ENCODE data around the gene TMIGD2.

DNA sequence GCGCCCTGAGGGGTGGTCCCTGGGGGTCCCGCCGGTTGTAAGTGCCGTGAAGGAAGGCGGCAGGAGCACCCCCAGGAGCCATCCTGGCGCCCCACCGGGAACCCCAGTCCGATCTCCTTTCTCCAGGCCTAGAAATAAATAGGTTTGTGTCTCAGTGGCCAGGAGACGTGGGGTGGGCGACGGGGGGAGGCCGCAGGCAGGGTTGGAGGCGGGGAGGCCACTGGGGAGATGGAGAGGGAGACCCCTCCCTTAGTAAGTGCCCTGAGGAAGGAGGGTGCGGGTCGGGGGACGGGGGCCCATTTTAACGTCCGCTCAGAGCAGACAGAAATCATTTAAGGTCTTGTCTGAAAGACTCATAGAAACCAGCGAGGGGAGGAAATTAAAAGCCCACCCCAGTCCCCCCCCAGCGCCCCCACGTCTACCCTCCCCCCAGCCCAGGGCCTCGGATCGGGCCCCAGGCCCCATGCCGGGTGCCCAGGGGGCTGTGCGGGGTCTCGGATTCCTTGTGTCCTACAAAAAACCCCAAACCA is 19.7 kb downstream of the ZBTB7A start:
- PRO-cap, result no peak

DNA sequence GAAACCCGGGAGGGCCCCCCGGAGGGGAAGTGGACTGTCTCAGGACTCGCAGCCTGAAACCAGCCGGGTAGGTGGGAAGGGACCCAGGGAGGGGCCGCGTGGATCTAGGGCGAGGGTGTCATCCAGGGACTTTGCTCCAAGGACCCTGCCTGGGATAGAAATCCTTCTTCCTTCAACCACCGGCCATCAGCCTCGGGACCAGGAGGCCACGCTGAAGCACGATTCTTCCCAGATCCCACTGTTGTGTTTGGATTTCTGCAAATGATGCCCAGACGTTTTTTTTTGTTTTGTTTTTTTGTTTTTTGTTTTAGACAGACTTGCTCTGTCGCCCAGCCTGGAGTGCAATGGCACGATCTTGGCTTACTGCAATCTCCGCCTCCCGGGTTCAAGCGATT is 1.7 kb upstream of the ZBTB7A start:
- PRO-cap, result no peak

DNA sequence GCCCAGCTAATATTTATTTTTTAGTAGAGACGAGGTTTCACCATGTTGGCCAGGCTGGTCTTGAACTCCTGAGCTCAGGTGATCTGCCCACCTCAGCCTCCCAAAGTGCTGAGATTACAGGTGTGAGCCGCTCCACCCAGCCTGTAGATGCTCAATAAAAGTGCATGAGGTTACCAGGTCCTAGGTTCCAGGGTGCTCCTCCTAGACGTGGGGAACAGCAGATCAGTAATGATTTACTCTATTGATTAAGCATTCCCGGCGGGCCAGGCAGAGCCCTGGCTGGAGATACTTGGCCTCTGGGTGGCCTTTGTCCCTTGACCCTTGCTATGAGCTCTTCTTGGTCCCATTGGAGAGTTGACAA is 4.4 kb downstream of the CREB3L3 start:
- PRO-cap, result no peak

DNA sequence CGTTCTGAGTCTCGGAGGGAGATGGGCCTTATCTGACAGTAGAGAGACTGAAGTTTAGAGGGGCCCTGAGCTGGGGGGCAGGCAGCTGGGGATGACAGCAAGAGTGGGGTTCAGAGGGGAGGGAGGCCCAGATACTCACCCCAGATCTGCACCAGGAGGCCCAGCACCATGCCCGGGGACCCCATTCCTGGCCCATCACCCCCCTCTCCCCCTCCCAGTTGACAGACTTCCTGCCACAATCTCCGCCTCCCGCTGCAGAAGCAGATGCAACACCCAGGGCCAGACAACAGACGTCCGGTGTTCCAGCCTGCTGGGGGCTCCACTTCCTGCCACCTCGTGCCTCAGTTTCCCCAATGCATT is at the start of gene TMIGD2:
Gene TMIGD2 (minus strand): TSS at position 189 of the 360 bp plus-strand sequence.
- PRO-cap, result no peak

DNA sequence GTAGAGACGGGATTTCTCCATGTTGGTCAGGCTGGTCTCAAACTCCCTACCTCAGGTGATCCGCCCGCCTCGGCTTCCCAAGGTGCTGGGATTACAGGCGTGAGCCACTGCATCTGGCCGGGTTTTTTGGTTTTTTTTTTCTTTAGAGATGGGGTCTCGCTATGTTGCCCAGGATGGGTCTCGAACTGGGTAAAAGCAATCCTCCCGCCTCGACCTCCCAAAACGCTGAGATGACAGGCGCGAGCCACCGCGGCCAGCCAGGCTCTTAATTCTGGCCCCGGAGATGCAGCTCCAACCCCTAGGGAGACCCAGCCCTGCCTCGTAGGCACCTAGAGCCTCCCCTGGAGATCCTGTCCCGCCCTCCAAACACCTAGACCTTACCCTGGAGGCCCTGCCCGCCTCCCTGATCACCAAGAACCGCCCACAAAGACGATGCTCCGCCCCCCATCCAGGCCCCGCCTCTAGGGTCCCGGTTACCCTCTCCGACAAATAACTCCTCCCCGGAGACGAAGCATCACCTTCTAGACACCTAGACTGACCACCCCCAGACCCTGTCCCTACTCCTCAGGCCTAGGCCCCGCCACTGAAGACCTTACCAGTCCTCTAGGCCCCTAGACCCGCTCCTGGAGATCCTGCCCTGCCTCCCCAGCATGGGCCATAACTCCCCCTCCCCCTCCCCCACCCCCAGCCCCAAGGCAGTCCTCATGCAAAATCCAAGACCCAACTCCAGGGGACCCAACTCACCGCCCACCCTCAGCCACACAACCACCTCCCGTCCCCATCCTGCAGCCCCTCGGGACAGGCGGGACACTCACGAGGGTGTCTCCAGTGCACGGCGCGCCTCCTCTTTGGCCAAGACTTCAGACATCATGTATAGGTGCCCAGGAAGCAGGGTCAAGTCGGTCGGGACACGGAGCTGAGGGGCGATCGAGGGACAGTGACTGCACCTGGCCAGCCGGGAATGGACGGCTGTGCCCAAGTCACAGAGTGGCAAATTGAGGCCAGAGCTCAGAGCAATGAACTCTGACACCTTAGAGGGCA is 9.2 kb downstream of the STAP2 start:
- PRO-cap, result no peak

- PRO-cap, result no peak
Observed at GRCh38 chr19:4358861-4360149, 15.9 kb downstream of the MPND start.

- PRO-cap, result no peak
Observed at GRCh38 chr19:4502837-4503768, 15.2 kb downstream of the PLIN4 start.

DNA sequence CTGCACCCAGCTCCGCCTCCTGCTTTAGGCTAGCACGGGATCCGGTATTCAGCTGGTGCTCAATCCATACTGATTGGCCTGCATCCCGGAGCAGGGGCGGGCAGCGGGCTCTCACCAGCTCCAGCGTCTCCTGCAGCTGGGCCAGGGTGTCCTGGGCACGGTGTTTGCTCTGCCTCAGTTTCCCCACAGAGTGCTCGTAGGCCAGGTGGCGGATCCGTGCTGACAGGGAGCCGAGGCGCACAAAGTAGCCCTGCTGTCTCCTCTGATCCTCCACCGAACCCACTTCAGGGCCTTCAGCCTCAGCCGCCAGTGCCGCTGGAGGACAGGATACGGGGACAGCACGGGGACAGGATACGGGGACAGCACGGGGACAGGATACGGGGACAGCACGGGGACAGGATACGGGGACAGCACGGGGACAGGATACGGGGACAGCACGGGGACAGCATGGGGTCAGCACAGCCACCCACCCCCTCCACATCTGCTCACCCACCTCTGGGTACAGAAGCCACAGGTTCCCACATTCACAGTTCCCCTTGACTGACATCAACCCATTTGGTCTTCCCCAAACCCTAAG is 7.3 kb upstream of the PLIN4 start:
- PRO-cap, result no peak

DNA sequence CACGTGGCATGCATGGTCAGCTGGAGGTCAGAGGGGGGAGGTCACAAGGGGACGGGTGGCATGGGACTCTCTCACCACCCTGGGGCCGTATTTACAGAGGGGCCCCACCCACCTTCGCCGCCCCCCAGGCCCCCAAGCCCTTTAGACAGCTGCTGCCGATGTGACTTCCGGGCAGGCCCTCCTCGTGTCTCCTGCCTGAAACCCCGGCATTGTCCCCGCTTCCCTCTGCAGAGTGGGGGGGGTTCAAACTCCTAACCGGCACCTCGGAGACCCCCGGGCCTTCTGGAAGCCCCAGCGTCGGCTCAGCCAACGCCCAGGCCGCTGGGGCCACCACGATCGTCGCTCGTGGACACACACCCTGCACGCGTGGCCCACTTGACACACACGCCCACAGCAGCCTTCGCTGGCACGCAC is 2.8 kb upstream of the LRG1 start:
- PRO-cap, result no peak

GRCh38 chr19:4574652-4575943 is 15.6 kb upstream of the SEMA6B start:
- PRO-cap, result bidirectional peak, plus-strand start at chr19:4575668, minus-strand start at chr19:4575307

DNA sequence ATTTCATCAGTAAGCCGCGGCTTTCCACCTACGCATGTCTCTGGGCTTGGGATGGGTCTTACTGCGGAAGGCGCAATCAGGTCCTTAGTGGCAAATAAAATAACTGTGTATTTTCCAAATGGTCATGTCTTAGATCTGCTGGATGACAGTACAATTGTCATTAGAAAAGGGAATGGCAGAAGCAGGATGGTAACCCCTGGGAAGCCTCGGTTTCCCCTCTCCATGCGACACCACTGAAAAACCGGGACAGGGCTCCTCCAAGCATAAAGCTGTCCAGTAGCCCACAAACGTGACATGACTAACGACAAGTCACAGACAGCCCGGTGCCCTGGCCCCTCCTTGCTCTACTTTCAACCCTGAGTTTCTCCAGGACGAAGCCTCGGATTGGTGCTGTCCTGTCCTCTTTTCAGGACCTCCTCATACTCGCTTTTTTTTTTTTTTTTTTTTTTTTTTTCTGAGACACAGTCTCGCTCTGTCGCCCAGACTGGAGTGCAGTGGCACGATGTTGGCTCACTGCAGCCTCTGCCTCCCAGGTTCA is 16.4 kb downstream of the DPP9 start:
- PRO-cap, result no peak

GRCh38 chr19:4795431-4795843 is 3.9 kb downstream of the FEM1A start:
- PRO-cap, result no peak

- PRO-cap, result no peak
Observed at GRCh38 chr19:4802701-4803207, 11.2 kb downstream of the FEM1A start.

GRCh38 chr19:4916267-4917339 is 7.3 kb downstream of the UHRF1 start:
- PRO-cap, result no peak

GRCh38 chr19:4971181-4971864 is 2.4 kb downstream of the KDM4B start:
- PRO-cap, result no peak

GRCh38 chr19:4976993-4977745 is 8.3 kb downstream of the KDM4B start:
- PRO-cap, result no peak

GRCh38 chr19:5077947-5079117 is 109.4 kb downstream of the KDM4B start:
- PRO-cap, result no peak

DNA sequence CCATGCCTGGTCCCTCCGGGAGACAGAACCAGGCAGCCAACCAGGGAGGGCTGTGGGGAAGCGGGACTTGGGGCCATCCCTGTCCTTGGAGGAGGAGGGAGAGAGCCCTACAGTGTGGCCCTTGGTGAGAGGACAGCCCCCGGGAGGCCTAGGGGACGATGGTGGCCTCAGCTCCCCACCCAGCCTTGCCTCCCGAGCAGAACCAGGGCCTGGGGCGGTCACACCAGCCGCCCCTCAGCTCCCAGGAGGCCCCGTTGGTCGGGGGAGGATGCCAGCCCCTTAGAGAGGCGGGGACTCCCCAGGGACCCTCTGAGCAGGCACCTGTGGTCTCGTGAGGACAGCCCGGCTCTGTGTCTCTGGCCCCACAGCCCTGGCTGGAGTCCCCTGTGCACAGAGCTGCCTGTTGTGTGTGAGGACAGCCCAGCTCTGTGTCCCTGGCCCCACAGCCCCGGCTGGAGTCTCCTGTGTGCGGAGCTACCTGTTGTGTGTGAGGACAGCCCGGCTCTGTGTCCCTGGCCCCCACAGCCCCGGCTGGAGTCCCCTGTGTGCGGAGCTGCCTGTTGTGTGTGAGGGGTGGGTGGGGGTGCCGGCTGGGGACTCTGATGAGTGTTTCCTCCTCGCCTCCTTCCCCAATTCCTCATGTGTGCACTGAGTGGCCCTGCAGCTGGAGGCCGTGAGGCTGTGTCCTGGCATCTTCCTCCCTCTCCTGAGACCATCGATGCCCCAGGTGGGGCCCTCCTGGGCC is 158.9 kb downstream of the KDM4B start:
- PRO-cap, result no peak

GRCh38 chr19:5139163-5139876 is 170.4 kb downstream of the KDM4B start:
- PRO-cap, result no peak

DNA sequence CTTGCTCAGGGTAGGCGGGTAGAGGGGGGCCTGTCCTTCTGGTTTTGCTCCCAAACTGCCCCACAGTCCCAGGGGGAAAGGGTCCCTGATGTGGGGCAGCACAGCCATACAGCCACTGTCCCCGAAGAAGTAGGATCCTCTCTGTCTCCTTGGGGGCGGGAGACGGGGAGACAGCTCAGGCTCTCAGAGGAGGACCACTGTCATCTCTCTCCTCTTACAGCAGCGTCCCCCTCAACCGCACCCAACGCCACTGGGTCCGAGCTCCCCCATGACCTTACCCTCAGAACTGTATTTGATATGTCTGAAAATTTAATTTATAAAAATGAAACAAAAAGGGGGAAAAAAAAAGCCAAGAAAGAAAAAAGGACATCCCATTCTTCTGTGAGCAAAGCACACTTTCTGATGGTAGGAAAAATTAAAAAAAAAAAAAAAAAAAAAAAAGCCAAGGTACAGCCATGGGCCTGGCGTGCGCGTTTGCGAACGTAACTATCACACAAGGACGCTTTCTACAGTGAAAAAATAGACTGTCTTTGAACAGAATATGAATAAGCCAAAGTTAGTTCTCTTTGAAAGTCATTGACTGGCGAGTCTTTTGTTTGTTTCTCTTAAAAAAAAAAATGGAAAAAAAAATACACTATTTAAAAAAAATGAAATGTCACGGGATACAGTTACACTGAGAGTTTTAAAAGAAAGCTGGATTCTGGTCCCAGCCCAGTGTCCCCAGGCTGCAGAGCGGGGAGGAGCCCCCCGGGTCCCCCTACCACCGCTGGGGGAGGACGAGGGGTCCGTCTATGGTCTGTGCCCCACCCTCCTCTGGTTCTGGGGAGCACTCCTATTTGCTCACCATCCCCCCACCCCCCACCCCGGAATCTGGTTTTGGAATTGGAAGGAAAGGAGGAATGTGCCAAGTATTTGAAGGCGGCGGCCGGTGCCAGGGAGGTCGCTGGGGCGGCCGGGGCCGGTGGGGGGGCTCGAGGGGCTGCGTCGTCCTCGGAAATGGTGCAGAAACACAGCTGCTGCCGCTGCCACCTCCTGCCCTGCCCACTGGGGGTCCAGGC is 134.6 kb downstream of the PTPRS start:
- PRO-cap, result no peak